Tongue (tissue), 2 donors: ENCODE measurements around the gene SPESP1.

DNA sequence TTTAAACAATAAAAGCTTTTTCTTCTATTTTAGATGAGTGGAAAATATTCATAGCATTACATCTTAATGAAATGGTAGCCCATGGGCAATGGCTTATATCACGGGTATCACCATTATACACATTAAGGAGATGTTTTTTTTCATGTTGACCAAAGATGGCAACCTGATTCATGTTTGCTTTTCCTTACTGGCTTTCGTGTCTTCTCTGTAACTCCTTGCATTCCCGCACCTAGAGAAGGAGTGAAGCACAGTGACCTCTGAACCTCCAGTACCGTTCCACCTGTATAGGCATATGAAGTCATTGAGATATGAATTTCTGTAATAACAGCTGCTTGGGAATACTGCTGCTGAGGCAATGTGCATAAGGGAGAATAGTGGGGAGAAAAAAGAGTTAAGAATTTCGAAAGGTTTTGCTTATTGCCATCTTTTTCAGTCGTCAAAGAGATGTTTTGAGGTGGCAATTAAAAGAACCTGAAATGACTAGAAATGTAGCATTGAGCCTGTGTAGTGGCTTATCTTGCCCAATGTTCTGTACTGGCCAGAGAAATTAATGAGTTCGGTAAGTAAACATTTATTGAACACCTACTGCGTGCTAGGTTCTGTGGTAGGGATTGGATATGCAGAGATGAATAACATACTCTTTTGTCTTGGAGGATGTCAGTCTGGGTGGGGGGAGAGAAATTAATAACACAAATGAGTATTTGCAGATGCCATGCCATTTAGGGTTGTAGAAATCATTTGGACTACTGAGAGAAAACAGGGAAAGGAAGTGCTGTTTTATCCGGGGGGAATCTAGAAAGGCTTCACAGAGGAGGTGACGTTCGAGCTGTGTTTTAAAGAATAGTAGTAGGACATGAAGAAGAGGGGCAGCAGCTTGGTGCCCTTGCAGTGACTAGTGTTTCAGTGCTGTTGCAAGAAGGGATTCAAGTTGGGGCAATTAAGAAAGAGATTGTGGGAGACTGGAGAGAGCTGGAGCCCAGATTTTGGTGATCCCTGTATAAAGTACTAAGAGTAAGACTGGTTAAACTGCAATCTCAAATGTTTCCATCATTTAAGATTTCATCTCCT lies 2.5 kb downstream of the FEM1B start:
- RAMPAGE, long total RNA: no peak

GRCh38 chr15:68290485-68291118 lies 13.1 kb downstream of the FEM1B start:
- RAMPAGE, long total RNA: no peak

DNA sequence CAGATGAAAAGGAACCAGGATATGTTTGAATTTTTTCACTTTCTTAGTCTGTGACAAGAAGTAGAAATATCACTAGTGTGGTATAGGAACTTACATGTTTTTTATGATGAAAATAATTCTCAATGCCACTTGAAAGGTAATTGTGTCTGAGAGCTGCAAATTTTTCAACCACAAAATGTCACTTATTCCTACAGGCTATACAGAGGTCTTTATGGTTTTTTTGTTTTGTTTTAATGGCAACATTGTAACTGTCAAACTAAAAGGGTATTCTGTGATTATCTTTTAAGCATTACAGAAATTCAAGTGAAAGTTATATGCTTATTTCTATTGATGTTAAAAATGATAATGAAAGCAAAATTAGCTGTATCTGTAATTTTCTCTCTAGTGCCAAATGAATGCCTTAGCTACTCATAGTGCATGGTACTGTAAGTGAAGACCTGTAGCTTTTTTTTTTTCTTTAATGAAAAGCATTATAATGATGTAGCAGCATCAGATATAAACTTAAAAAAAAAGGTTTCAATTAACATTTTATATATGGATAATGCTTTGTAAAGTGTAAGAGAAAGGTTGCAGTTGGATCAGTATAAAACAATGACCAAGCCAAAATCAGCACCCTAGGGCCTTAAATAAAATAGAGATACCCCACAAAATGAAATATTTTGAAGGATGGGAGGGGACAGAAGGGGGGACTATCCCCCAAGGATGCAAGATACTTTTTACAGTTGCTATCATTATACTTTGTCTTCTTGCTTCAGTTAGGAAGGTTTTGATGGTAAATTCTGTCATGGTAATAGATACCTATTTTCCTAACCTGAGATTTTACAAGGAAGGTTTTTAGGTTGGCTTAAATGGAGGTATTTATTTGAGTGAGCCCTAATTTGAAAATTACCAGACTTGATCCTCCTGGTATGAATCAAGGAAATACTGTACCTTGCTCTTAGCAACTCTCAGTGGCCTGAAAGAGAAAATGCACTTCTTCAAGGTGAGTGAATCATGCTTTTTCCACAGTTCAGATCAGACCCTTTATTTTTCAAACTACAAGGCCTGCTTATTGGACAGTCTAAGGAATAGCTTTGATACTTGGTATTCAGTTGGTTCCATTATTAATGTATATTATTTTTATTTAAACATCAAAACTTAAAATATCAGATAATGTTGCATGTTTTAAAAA lies 15.0 kb downstream of the FEM1B start:
- RAMPAGE, long total RNA: no peak

GRCh38 chr15:68415264-68415977 lies 16.5 kb downstream of the ITGA11 start:
- RAMPAGE, long total RNA: no peak

DNA sequence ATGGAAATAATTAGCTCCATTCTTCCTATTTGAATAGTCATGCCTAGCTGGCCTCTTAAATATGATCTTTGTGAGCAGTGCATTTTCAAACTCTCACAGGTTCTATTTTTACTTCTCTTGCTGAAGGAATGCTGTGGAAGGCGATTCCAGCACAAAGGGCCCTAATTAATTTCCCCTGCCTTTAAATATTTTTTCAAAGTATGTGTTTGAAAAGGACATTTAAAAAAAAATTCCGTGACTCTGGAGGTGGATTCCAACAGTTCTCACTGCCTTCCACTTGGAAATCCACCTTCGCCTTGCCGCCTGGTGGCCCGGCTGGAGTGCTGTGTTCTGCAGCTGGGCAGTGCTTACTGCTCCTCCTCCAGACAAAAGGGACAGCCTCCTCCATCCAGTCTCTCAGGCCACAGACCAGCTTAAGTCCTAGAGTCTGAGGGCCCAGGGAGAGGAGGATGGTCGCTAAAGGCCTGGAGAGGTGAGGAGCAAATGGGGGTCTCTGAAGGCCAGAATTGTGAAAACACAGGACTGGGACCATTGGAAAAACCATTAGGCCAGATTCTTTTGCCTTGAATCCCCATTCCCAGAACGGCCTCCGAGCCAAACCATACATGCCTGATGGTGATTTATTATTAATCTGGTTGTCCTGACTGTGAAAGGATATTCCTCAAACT lies 61.4 kb upstream of the CORO2B start:
- RAMPAGE, long total RNA: no peak

- RAMPAGE, long total RNA: no peak
Observed at GRCh38 chr15:68608366-68609180, 29.8 kb downstream of the CORO2B start.

GRCh38 chr15:68725744-68726168 lies 94.9 kb downstream of the ANP32A start:
- RAMPAGE, long total RNA: no peak

- RAMPAGE, long total RNA: no peak
Observed at GRCh38 chr15:68730640-68731540, 89.8 kb downstream of the ANP32A start.

DNA sequence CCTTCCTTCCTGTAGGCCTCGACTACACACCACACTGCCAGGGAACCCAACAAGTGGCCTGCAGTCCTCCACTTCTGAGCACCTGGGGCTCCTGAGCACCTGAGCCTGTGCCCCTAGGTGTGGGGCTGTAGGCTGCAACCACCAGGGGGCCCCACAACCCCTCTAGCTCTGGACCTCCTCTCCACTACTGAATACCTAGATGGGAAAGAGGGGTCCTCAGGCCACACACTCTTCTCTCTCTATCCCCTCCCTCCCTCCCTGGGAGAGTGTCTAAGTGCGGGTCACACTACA lies 37.0 kb downstream of the ANP32A start:
- RAMPAGE, long total RNA: no peak

DNA sequence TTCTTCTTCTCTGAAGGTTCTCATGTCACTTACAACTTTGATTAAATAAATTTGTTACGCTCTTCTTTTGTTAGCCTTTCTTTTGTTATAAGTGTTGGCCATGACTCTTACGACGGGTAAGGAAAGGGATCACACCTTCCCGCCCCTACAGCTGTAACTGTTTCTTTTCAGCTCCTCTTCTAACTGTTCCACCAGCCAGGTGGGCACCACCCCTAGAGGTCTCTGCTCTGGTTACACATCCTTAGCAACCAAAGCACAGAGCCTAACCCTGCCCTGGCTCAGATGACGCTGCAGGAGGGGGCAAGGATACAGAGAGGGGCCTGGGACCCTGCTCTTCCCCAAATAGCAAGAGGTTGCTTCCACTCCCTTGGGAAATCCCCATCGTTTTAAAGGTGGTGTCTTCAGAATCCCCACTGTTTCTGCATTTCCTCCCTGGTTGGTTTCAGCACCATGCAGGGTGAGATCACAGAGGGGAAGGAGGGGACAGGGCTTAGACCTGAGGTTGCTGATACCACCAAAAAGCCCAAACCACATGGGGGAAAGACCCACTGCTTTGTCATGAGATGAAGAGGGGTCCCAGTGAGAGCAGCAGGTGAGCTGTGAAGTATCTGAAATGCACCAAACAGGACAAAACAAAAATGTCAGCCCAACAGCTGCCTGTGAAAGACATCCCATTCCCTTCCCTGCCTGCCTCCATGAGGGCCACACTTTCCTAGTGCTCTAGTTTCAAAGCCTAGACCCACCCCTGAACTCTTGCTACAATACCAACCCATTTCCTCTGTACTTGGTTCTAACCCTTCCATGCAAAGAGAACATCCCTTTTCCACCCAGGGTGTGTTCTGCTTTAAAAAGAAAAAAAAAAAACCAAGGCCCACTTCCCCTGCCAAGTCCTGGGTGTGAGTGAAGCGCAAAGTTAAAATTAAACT lies 29.2 kb downstream of the ANP32A start:
- RAMPAGE, long total RNA: no peak

GRCh38 chr15:68795220-68795857 lies 25.4 kb downstream of the ANP32A start:
- RAMPAGE, long total RNA: no peak

GRCh38 chr15:68820244-68820709 lies 418 bp downstream of the ANP32A start:
- RAMPAGE, long total RNA: no peak

DNA sequence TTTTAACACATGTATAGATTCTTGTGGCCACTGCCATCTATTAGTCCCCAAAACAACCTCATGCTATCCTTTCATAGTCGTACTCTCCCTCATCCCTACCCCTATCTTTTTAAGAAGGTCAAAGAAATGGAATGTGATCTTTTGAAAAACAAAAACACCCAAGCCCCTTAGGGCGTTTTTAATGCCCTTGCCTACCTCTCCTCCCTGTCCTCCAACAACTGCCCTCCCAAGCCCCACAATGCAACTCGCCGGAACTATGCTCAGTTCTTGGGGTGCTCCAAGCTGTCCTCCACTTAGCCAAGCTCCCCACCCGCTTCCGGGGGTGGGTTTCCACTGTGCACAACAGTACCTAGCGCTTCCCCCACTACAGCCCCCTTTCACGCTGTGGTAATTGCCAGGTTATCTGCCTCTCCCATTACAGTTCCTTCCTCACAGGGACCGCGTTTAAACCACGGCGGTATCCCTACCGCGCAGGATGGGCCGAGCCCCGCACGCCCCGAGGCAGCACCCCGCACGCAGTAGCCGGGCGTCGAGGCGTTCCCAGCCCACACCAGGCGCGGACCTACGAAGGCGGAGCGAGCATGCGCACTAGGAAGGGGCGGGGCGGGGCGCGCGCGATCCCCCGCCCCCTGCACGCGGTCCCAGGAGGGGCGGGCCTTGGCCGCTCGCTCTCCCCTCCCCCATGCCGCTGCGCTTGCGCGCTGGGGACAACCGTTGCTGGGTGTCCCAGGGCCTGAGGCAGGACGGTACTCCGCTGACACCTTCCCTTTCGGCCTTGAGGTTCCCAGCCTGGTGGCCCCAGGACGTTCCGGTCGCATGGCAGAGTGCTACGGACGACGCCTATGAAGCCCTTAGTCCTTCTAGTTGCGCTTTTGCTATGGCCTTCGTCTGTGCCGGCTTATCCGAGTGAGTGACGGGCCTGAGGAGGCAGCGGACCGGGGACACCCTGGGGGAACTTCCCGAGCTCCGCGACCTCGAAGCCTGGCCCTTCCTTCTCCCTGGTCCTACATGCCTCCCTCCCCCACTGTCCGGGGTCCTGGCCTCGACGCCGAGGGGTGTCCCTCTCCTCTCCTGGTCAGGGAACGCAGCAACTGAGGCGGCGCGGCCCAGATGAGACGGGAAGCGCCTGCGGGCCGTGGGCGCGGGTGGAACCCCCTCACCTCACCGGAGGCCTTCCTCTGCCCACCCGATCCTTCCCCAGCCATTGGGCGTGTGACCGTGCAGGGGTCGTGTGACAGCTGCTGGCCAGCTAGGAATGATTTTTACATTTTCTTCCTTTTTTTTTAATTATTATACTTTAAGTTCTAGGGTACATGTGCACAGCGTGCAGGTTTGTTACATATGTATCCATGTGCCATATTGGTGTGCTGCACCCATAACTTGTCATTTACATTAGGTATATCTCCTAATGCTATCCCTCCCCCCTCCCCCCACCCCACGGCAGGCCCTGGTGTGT lies at the start of gene SPESP1:
Gene SPESP1 (plus strand): TSS at position 714 of the 1,456 bp plus-strand sequence.
- RAMPAGE, long total RNA: no peak

DNA sequence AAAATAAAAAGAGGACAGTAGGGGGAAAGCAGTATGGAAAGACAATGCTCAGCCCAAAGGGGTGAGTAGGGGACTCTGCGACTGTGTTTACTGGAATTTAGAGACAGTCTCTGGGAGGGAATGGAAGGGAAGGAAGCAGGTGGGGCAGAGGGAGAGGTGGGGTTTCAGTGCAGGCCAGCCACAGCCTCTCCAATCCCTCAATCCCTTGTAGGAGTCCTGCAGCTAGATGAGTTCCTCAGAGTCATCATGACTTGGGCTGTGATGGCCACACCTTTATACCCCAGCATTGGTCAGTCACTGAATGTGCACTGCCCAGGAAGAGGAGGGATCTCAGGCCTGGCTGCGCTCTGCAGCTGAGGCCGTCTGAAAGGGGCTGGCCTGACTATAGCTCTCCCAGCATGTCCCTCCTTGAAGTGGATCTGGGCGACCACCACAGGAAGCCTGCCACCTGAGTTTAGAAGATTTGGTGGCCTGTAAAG lies 67.3 kb upstream of the GLCE start:
- RAMPAGE, long total RNA: no peak

DNA sequence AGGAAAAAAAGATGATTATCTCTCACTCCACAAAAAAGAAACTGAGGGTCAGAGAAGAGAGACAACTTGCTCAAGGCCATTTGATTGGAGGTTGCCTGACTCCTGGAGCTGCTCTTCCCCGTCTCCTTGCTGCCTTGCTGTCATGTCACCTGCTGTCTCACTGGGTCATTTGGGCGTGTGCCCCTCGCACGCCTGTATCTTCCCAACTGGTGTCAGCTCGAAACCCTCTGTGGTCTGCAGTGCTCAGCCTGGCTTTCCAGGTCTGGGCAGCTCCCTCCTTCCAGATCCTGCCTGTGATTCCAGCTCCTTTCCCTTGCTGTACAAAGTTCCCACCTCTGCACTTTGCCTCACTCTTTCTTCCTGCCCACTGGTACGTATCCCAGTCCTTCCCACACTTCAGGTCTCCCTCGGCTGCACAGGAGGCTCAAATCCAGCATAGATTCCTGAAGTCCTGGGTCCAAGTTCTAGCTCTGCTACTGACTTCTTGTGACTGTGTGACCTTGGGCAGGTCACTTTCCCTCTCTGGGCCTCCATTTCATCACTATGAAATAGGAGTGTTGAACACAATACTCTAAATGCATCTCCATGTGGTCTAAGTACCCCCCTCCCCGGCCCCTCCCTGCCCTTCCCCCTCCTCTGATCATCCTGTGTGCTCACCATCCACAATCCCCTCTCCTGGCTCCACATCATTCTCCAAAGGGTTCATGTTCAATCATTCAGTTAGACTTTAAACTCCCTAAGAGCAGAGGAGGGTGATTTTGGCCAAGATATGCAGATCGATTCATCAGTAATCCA lies 2.0 kb upstream of the PAQR5 start:
- RAMPAGE, long total RNA: no peak

DNA sequence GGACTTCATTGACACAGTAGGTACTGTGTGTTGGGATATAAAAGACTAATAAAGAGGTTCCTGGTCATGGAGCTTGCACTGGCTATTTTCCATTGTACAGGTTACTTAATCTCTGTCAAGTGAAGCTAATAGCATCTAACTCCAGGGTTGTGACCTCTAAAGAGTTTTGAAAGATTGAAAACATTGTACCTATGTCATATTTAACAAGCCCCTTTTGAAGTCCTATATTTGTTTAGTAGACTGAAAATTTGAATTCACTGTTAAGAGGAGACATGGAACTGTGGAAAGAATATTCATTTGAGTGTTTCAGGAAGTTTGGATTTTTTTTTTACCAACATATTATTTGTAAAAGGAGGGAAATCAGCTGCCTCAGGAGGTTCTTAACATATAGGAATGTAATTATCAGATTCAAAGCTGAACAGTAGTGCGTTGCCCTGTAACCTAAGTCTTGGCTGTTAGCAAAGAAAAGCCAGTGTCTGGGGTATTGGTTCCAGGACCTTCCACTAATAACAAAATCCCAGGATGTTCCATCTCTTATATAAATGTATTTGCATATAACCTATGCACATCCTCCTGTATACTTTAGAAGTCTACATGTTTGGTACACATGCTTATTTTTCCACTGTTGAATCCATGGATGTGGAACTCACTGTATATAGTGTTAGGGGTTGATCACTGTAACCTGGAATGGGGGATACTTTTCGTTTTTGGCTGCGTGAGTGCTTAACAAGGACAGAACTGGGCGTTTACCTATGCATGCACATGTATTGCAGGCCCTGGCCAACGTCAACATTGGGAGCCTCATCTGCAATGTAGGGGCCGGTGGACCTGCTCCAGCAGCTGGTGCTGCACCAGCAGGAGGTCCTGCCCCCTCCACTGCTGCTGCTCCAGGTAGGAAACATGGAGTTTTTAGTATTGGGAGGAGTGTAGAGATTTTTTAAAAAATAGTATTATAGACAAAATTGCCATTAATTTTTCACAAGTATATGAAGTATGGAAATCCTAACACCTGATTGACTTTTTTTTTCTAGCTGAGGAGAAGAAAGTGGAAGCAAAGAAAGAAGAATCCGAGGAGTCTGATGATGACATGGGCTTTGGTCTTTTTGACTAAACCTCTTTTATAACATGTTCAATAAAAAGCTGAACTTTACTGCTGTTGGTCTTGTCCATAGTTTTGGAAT lies 2.2 kb downstream of the RPLP1 start:
- RAMPAGE, long total RNA: no peak

DNA sequence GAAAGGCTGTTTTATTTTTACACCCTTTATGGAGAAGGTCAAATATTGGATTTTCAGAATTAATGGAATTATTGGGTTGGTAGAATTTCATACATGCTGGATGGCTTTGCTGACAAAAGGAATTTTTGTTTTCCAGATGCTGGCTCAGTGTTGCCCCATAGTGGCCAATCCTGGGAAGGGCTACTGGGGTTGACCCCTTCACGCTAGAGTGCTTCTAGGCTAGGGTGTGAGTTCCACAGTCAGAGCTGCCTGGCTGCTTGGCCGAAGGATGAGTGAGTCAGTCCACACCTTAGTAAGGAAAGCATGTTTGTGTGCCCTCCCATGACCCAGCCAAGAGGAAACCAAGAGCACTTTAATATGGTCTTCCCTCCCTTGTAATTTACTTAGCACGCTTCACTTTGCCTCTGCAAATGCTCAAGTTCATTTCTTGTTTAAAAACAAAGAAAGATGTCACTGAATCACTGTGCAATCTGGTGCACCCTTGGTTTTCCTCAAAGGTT lies 13.4 kb downstream of the RPLP1 start:
- RAMPAGE, long total RNA: no peak

DNA sequence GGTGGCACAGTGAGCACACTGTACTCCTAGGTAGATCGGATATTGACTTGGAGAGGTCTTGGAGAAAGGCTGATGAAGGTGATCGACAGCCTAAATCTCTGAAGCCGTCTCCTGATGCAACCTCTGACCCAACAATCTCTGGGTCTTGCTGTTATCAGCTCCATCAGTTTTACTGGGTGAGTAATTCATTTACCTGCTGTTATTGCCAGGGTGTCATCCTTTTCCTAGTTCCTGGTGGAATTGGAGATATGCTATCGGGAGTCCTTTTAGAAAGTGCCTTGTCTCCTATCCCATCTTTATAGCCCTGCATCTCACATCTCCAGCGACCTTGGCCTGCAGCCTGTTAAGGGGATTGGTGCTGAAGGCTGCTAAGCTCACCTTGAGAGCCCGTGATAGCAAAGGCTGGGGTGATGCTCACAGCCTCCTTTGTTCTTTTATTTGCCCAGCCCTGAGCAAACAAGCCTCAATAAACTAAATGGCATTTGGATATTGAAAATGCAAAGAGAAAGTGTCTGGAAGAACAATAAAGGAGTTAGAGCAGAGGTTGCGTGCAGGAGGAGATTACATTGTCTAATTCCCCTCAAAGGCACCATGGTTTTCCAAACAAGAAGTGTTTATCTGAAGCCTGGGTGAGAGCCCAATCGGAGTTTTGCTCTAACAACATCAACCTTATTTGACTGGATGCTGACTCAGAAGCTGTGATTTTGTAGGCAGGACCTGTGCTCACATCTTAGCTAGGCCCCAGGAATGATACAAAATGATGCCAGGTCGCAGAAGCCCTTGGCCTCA lies 101.8 kb downstream of the RPLP1 start:
- RAMPAGE, long total RNA: no peak

DNA sequence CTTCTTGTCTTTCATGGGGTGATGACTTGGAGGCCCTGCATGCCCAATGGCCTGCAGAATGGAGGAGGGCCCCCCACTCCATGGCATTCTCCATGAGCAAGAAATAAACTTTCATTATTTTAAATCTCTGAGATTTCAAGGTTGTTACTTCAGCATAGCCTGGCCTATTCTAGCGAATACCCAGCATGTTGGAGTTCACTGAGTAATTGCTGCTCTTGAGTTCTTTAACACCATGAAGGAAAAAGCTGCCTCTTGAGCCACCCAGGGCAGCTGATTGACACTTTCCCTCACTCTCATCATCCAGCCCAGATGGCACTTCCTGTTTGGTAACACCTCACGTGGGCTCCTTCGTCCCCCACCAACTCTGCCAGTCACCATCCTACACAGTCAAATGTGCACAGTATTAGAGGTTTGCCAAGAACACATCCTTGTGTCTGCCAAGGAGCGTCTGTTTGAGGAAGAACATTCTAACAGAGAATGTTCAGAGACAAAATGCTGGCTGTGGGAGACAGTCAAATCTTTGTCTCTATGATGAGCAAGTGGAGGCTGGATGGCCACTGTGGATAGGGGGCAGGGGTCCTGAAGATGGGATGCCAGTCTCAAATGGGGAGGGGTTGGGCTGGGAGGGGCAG lies 266.3 kb downstream of the RPLP1 start:
- RAMPAGE, long total RNA: no peak

- RAMPAGE, long total RNA: no peak
Observed at GRCh38 chr15:69794599-69795440, 302.9 kb downstream of the TLE3 start.